Neural crest cell (in vitro differentiated cells): ENCODE results near the gene NELL1.

DNA sequence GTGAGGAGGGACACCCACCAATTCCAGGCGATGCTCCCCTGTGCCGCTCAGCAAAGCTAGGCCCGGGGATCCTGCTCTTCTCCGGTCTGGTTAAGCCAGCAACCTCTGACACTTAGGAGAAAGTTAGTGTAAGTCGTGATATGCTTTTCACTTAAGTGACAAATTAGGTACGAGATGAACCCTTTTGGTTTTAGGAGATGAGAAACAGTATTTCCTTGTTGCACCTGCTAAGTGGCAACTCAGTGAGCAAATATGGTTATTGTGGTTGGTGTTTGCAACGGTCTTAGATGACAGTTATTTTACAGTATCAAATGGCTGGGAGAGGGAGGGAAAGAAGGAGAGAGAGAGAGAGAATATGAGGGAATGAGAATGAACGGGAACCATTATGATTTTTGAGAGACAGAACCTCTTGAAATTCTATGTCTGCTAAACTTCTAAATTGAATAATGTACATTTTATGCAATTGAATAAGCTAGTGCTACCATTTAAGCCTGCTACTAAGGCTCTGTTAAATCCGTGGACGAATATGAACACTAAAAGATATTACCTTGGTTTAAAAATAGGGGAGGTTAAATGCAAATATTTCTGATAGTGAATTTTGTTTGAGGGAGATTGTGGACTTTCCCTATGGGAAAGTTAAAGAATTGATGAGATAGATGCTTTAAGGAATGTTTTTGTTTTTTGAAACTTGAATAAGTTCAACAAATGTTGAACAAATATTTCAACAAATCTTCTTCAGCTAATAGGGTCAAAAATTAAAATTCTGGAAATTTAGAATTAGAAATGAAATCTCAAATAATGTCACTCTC lies 835 bp downstream of the NUCB2 start:
- PRO-cap = unidirectional peak, minus-strand start at position 97 of the sequence

DNA sequence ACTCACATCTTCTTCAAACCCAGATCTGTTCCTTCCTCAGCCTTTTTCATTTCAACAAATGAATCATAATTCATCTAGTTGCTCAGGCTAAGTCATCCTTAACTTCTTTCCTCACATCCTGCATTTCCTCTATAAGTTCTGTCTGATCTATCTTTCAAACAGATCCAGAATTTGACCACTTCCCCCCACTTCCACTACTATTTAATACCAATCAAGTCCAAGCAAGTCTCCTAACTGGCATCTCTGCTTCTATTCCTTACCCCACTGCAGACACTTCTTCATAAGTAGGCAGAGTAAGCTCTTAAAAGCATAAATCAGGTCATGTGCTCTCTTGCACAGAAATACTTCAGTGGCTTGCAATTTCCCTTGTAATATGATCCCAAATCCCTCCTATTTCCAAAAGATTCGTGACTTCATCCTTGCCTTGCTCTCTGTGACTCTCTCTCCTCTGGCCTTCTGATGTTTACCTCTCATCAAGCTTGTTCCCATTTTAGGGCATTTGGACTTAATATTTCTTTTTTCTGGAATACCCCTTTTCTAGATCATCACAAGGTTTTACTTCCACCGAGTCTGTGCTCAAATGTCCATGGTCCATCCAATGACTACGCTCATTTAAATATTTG lies 37.5 kb upstream of the NCR3LG1 start:
- PRO-cap = no peak

DNA sequence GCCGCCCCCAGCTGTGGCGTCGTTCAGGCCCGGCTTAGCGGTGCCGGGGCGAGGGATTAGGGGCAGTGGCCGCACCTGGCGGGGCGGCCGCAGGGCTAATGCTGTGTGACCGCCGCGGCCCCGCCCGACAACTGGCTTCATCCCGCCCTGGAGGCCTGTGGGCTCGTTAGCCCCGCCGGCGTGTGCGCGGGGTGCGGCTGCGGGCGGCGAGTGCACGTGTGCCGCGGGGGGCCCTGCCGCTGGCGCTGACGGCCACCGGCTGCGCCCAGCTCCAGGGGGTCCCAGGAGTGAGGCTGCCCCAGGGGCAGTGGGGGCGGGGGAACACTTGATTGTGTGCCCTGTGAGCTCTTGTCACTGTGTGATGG lies 23.4 kb upstream of the MYOD1 start:
- PRO-cap = no peak

DNA sequence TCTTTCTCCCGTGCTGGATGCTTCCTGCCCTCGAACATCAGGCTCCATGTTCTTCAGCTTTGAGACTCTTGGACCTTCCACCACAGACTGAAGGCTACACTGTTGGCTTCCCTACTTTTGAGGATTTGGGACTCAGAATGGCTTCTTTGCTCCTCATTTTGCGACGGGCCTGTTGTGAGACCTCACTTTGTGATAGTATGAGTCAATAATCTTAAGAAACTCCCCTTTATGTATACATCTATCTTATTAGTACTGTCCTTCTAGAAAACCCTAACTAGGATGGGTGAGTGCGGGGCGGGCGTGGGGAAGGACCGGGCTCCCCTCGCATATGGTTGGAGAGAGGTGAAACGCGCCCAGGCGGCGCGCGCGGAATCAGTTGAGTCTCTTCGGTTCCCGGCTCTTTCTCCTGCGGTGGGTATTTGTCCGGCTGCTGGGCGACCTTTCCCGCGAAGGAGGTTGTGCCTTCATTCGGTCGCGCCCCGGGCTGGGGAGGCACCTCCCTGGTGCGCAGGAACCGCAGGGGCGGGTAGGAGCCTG lies 27.8 kb downstream of the SAA4 start:
- PRO-cap = no peak

- PRO-cap = no peak
Measured at GRCh38 chr11:18321626-18321896, 379 bp downstream of the HPS5 start.

DNA sequence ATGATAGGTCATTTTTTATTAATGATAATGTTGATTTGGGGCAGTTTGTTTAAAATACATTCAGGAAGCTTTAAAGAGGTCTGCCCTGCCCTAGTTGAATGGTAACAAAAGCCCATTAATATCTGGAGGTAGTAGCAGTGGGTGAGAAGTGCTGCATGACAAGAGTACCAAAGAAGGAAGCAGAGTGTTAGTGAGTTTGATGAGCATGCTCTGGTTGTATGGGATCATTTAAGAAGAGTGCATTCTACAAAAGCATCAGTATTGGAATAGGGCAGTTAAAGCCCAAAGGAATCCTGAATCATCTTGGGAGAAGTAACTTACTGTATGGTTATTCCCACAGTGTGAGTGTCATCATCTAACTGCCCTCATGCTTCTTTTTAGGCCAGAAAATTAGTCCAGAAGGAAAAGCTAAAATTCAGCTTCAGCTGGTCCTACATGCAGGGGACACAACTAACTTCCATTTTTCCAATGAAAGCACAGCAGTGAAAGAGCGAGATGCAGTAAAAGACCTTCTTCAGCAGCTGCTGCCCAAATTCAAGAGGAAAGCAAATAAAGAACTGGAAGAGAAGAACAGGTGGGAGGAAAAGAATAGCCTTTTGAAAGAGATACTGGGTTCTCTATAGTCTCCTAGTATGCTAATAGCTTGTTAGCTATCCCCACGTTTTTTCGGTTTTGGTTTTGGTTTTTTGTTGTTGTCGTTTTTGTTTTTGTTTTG lies 13.2 kb downstream of the GTF2H1 start:
- PRO-cap = no peak

- PRO-cap = no peak
Measured at GRCh38 chr11:18392356-18392806, 2.0 kb upstream of the LDHA start.

DNA sequence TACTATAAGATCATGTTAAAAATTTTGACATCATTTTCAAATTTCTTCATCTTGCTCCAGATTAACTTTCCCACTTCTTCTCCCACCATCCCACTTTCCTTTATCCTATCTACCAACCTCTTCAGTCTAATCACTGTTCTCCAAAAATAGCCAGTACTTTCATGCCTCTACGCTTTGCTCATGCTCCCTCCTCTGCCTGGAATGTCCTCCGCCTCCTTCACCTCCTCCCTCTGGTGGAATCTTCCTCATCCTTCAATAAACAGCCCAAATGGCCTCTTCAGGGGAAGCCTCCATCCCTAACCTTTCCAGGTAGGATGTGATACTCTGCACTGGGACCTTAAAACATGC lies 7.8 kb upstream of the CSRP3 start:
- PRO-cap = no peak

GRCh38 chr11:19241458-19242327 lies 948 bp upstream of the E2F8 start:
- PRO-cap = bidirectional peak, plus-strand start at chr11:19241502, minus-strand start at chr11:19241620; bidirectional peak, plus-strand start at chr11:19242059, minus-strand start at chr11:19241774; bidirectional peak, plus-strand start at chr11:19242112, minus-strand start at chr11:19242065

- PRO-cap = no peak
Measured at GRCh38 chr11:19359332-19360118, 118.8 kb upstream of the E2F8 start.

- PRO-cap = no peak
Measured at GRCh38 chr11:19401634-19402256, 161.0 kb upstream of the E2F8 start.

DNA sequence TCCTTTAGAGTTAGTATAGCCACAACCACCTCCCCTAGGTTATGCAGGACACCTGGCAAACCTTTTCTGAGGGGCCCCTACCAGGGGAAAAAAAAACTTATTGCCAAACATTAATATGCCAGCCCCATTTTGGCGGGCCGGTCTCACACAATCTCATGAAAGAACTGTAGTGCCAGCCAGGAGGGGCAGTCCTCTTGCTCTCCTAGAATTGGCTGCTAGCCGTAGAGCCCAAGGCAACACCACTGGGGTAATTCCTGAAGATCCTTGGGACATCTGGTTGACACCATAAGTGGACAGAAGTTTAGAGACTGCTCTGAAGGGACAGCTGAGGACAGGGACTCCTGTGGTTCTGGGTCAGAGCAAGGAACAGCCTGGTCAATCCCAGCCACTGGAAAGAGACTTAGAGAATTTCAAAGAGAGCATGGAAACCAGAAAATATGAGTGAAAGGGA lies 24.2 kb downstream of the NAV2 start:
- PRO-cap = no peak

- PRO-cap = no peak
Measured at GRCh38 chr11:19775143-19775570, 62.5 kb downstream of the NAV2 start.

DNA sequence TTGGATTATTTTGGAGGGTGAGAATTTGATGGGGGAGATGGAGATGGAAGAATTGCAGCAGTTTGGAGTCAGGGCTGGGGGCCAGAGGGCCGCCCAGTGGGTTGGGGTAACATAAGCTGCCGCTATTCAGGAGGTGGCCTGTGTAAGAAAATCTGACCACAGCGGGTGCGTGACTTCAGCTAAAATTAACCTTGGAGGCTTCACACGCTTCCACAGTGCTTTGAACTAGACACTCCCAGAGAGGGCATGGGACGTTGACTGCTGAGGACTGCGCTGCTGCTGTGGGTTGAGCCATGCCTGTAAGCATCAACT lies 100.8 kb downstream of the NAV2 start:
- PRO-cap = no peak

GRCh38 chr11:19836804-19837718 lies 124.4 kb downstream of the NAV2 start:
- PRO-cap = no peak

DNA sequence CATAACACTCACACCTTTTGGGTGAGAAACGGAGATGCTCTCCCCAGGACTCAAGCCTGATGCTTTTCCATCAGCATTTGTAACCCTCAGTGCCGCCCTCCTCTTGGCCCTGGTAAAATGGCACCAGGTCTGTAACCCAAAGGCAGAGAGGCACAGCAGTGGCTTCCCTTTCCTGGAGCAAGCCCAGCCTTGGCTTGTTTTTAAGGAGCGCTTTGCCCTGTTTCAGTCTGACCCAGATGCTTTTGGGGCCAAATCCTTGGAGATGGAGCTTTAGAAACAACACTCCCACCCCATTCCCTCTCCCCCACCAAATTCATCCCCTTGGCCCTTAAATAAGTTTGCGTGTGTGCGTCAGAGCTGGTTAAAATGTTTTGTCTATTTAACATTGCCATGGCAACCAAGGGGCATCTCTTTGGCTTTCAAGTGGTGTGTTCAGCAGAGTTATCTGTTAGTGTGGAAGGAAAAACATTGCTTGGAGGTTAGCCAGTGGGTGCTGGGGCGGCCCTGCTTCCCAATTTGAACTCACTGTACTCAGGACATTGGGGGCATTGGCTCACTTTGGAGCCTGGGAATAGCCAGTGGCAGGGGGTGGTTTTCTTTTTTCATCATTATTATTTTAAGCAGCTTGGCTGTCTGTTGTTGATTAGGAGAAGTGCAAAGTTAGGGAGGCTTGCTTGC lies 134.2 kb downstream of the NAV2 start:
- PRO-cap = no peak

DNA sequence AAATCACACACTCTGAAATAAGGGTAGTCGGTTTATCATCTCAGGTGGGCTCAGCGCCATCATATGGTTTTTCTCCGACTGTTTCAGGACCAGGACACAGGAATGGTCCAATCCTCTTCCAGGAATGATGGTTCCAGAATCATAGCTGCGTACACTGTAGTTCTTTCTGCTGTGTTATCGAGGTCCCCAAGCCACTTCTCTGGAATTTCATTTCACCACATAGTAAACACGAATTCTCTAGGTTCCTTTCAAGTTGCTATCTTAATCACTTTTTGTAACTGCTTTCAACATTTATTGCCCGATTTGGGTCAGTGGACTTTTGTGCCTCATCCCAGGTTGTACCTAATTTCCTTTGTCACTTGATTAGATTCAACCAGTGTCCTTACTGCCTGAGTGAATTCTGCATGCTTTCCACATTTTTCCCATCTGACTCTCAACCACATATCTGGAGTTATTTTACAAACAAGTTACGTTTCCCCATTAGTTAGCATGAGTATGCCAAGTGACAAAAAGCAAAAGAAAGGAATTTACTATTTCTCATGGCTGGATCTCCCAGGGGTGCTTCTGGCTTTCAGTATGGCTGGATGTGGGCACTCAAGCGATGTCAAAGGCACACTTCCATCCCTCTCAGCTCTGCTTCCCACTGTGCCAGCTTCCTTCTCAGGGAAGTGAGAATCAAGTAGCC lies 129.1 kb downstream of the DBX1 start:
- PRO-cap = no peak

GRCh38 chr11:20044968-20045818 lies 115.1 kb downstream of the DBX1 start:
- PRO-cap = no peak

DNA sequence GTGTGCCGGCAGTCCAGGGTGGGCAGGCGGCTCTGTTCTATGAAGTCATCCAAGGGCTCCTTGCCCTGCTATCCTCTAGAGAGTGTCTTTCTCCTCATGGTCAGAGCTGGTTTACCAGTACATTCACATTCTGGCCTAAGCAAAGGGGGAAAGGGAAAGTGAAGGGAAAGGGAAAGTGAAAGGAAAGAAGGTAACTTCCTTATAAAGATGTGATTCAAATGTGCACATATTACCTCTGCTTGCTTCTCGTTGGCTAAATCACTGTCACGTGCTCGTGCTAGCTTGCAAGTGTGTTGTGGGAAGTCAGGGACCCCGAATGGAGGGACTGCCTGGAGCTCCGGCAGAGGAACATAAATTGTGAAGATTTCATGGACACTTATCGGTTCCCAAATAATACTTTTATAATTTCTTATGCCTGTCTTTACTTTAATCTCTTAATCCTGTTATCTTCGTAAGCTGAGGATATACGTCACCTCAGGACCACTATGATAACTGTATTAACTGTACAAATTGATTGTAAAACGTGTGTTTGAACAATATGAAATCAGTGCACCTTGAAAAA lies 2.7 kb upstream of the HTATIP2 start:
- PRO-cap = no peak

GRCh38 chr11:20668863-20669763 lies at the start of gene NELL1:
Gene NELL1 (plus strand): TSS chr11:20669586.
- PRO-cap = no peak